ENCODE measurements around the genes REL, PUS10, C2orf74 and B3GNT2.

- RRBS = no CpG with 5 or more reads among the region's 5 CpGs
Measured at GRCh38 chr2:59887910-59888329, 665.5 kb downstream of the BCL11A start.

- RRBS = no CpG with 5 or more reads among the region's 9 CpGs
Measured at GRCh38 chr2:60707750-60708303, 48.2 kb upstream of the PAPOLG start.

- RRBS = no CpG with 5 or more reads among the region's 8 CpGs
Measured at GRCh38 chr2:60710533-60711269, 45.4 kb upstream of the PAPOLG start.

- RRBS = no CpG with 5 or more reads among the region's 10 CpGs
Measured at GRCh38 chr2:60806666-60807463, 50.8 kb downstream of the PAPOLG start.

DNA sequence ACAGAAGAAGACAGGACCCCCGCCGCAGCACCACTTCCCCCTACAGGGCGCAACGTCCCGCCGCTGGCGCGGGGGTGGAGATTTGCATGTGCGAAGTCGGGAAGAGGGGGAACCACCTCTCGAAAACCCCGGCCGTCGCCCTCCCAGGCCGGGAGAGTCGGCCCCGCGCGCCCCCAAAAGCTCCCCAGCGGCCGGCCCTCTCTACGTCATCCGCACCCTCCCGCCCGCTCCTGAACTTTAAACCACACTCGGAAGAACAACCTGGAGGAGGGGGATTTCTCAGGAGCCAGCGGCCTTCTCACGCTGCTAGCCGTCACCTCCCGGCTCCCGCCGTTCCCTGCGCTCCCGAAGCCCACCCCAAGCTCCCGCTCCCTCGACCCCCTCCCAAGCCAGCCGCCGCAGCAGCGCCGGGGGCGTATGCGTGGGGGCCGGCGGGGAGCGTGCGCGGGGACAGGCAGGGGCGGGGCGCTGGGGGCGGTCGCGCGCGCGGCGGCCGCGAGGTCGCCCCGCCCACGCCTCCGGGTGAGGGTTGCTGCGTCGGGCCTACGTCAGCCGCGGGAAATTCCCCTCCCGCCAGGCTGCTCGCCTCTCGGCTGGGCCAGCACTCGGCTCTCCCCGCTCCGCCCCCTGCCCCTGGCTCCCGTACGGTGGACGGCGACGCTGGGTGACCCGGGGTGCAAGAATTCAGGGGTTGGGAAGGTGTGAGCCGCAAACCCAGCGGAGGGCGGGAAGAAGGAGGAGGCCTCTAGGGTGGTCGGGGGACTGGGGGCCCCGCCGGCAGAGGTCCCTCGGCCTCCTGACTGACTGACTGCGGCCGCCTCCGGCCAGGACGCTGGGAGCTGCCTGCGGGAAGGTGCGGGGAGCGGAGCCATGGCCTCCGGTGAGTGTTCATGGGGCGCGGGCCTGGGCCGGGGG lies at the start of gene REL:
TSS of gene REL (plus strand) at position 604 of the 915 bp plus-strand sequence.
- RRBS = 2% methylated on average over 45 of the region's 97 CpGs

DNA sequence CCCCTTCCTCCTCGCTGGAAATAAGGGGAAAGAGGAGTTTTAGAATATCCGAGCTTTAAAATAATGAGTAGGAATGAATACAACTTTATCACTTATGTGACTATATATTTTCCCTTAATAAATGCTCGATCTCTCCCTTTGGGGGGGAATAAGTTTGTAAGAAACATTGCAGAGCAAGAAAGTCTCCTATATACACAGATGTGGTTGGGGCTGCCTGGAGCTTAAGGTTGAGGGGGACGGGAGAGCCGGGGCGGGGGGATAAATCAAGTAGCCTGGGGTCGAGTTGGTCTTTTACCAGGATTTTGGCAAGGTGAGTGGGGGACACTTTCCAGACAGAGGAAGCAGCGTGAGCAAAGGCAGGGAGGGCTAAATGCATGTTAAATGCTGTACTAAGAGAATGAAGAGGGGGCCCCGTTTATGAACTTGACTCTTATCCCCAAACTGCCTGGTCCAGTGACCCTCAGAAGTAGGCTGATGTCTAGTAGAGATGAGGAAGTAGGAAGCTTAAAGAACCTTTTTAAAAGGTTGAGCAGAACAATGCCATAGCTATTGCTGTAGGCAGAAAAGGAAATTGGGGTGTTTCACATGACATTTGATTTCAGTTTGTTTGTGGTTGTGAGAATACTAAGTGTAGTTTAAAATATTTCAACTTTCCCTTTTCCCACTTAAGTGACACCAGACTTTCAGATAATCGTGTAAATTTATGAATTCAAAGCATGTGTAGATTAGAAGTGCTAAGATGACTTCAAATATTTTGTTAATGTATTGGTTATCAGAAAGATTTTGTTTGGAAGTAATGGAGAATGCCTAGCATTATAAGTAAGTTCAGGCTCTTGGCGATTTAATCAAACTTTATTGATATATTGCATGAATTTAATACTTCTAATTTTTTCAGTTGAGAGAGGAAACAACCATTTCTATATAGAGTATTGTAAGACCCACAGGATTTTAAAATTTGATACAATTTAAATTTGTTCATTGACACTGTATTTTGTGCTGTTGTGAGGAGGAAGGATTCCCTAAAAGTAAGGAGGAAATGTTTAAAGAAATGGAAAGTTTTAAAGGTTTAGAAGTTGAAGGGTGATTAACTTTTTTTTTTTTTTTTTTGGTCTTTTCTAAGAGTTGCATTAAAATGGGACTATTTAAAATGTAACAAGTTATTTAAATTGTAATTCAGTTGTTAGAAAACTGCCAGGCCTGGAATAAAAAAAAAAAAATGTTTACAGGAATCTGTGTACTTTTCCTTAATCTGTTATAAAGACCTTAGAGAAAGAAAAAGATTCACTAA lies 1.8 kb downstream of the REL start:
- RRBS = no CpG with 5 or more reads among the region's 11 CpGs

GRCh38 chr2:60885455-60886119 lies 4.2 kb downstream of the REL start:
- RRBS = no CpG with 5 or more reads among the region's 2 CpGs

- RRBS = no CpG with 5 or more reads among the region's 1 CpG
Measured at GRCh38 chr2:61005981-61006239, 11.6 kb upstream of the PEX13 start.

GRCh38 chr2:61017783-61018467 lies at the start of gene PUS10:
PUS10 (minus strand) TSS chr2:61018255.
- RRBS = no CpG with 5 or more reads among the region's 28 CpGs

DNA sequence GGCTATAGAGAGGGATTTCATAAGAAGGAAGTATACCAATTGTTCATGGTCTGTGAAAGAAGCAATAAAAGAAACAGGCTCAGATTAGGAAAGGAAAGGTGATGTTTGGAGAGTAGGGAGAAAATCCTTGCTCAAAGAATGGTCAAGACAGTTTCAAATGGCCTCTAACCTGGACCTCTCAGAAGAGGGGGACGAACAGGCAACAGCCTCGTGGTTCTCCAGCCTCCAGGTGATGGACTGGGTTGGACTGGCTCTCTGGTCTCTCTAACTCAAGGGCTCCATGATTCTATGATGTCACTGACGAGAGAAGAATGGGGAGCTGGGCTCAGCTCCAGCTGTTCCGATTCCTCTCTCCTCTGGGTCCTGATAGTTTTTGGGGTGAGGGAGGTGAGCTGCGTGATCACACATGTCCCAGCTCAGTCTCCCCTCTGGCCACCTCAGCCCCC lies at the start of gene C2orf74:
TSS of gene C2orf74 (plus strand) at position 343 of the 446 bp plus-strand sequence.
- RRBS = no CpG with 5 or more reads among the region's 5 CpGs

DNA sequence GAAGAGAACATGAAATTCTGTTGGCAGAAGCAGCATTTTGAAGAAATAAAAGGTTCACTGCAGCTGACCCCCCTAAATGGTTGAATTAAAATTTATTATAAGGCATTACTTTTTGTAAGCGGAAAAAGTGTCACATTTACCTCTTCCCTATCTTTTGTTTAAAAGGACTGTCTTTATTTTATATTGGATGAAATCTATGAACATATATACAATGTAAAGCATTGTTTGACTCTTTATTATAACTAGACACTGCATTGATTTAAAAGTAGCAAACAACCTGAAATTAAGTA lies 24.7 kb downstream of the C2orf74 start:
- RRBS = no CpG with 5 or more reads among the region's 1 CpG

DNA sequence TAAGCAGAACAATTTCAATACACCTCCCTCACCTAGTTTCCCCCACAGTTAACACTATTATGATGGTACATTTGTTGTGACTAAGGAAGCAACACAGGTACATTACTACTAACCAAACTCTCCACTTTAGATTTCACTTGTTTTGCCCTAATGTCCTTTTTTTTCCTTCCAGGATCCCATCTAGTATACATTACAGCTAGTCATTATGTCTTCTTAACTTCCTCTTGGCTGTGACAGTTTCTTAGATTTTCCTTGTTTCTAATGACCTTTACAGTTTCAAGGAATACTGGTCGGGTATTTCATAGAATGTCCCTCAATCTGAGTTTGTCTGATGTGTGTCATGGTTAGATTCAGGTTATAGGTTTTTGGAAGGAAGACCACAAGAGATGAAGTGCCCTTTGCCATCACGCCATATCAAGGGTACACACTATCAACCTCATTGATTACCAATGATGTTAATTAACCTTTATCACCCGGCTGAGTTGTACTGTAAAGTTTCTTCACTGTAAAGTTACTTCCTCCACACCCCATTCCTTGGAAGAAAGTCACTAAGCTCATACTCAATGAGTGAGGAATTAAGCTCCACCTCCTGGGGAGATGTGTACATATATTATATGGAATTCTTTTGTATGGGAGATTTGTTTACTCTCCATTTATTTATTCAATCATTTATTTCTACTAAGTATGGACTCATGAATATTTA lies 56.6 kb downstream of the C2orf74 start:
- RRBS = no CpG with 5 or more reads among the region's 3 CpGs

DNA sequence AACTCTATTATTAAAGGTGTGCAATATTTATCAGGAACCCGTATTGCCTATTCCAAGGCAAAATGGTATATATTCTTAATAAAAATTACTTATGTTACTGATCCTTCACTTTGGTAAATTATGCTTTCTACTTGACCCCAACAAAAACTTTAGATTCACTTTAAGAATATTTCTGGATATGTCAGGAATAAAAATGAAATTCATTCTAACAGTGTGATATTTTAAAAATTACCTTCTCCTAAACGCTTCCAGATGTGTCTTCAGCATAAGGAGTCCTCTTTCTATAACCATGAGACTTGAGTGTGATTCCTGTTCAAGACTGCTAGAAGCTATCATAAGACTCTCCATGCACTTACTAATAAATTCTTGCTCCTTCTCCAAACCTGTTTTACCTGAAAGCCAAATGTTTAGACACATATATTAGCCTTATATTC lies 152.4 kb downstream of the C2orf74 start:
- RRBS = no CpG with 5 or more reads among the region's 2 CpGs

- RRBS = no CpG with 5 or more reads among the region's 3 CpGs
Measured at GRCh38 chr2:61421064-61421561, 49.8 kb downstream of the USP34 start.

- RRBS = no CpG with 5 or more reads among the region's 8 CpGs
Measured at GRCh38 chr2:61762175-61762606, 91.7 kb downstream of the FAM161A start.

- RRBS = no CpG with 5 or more reads among the region's 4 CpGs
Measured at GRCh38 chr2:61775840-61776405, 77.9 kb downstream of the FAM161A start.

GRCh38 chr2:61867724-61868858 lies 14.2 kb upstream of the FAM161A start:
- RRBS = no CpG with 5 or more reads among the region's 4 CpGs

DNA sequence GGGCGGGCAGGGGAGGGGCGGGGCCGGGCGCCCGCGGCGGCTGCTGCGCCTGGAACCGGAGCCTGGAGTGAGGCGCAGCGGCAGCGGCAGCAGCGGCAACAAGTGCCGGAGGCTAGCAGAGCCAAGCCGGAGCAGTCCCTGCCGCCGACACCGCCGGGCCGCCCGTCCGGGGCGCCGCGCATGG lies at the start of gene B3GNT2:
TSS of gene B3GNT2 (plus strand) at position 60 of the 184 bp plus-strand sequence.
- RRBS = 2% methylated on average over 11 of the region's 25 CpGs

DNA sequence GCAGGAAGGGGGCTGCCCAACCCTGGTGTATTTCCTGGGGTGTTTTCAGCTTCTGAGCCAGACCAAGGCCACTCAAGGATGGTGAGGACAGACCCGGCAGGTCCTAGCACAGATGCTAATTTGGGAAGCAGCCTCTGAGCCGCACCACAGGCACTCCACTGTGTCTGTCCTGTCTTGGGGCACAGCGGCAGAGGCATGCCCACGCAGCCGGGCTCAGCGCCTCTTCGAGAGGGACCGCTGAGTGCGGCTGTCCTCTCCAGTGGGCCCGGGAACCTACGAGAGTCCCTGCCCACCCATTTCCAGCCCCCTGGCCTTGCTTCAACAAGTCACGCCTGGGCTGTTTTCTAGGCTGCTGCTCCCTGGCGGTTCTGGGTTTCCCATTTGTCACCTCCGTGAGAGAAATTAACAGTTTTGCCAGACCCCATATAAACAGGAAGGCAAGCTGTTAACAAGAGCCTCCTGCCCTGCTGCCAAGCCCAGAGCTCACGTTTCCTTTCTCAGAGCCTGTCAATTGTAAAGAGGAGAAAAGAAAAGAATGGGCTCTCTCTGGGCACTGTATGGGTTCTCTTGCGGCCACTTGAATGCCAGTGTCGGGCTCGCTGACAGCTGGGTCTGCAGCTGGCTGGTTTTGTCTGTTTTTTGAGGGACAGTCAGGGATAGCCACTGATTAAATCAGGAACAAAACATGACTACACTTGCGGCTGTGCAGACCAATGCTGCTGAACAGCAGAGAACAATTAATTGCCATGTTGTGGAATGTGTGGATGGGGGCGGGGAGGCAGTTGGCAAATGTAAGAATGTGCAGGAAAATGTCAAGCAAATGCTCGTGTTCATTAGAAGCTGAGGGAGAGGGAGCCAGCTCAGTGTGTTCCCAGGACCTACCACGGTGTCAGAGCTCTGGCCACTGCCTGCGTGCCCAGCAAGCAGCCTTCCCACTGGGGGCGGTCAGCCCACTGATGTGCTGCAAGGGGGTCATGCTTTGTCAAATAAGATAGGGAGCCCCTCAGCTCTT lies 30.6 kb downstream of the TMEM17 start:
- RRBS = 11% methylated on average over 7 of the region's 24 CpGs

DNA sequence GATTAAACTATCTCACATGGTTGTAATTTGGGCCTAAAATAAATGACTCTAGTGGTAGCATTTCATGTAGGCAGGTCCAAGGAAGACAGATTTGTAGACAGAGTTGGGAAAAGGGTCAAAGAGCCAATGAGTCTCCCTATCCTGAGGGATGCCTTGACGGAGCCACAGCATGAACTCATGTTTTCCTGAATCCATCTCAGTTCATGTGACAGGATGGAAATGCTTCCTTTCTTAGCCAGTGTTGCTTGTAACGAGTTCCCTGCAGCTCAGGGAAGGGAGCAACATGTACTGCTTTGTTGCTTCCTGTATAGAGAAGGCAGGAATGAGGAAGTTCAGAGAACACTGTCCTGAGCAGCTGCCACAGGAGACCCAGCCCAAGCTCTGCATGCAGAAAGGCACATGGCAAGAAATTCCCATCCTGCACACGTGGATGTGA lies 27.9 kb downstream of the TMEM17 start:
- RRBS = no CpG with 5 or more reads among the region's 3 CpGs

Measured in AG10803 (cell line).